LHCN-M2 (cell line): Measurements from ENCODE around the gene C4BPB.

DNA sequence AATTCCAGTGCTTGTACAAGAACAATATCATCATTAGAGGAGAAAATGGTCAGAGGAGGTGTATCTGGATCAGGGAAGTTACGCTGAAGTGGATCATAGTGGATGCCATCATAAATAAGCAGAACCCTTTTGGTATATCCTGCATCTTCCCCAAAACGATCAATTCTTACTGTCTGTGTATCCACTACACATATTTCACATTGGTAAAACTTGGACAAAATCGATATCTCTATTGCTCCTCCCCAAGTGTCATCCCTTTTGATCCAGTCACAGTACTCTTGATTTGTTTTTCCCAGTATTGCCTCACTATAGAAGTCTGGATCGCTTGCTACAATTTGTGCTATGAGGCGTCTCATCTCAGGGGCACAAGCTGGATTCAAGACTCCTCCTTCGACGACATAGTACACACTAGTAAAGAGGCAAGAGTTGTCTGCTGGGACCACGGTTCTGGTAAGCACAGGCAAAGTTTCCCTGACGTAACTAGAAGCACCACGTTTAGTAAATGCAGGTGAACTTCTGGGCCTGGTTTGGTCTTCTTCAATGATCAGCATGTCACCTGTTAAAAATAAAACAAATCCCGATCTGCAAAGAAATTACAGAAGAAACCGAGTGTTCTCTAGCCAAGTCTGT is 1.7 kb downstream of the YOD1 start:
- RAMPAGE, long total RNA: no peak

- RAMPAGE, long total RNA: no peak
Observed at GRCh38 chr1:207071257-207071732, 17.4 kb upstream of the C4BPB start.

DNA sequence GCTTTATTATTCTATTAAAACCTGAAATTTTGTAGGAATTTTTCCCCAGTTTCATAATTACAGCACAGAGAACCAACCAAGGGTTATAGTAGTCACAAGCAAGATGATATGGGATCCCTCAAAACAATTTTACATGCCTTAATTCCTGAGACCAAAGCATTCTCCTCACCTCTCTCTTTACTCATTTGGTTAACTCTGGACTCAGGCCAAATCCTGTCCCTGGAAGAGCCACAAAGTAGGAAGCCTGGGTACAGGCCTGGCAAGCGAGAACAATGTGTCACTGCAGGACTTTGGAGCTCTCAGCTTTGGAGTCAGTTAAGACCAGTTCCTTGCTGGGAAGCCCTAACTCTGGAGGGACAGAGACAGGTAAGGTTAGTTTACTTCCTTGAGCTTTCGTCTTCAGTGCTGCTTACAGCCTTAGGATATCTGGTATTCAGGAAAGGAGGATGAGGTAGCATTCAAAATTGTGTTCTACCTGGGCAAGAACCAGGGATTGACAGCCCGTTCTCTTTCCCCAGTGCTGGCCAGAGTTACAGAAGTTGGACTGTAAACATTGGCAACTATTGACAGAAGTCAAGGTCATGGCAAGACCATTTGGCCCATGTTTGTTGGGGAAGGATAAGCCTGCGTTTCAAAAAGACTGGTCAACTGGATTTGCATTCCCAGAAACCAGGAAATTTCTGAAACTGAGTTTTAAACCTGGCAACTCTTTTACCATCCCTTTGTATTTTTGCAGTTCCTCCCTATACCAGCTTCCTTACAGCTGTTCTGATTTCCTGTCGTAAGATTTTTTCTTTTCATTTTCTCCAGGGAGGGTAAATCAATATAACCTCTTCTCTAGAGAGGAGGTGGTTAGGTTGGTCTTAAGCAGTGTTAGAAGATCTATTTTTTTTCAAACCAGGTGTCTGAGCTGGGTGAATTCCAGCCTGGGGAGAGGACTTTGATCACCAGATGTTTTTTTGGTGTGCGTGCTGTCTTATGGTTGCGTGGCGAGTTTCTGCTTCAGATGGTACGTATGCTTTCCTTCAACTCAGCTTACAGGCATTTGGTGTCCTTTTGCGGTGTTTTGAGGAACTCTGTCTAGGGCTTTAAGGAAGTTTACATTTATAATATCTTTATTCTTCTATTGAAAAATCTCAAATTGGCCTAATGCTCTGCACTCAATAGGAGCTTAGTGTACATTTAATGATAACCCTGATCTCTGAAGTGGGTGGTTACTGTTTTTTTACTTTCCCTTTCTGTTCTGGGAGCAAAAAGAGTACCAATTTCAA is at the start of gene C4BPB:
TSS of gene C4BPB (plus strand) at position 280 of the 1,271 bp plus-strand sequence.
- RAMPAGE, long total RNA: no peak

- RAMPAGE, long total RNA: no peak
Observed at GRCh38 chr1:207218974-207219570, 102.4 kb upstream of the CD55 start.

DNA sequence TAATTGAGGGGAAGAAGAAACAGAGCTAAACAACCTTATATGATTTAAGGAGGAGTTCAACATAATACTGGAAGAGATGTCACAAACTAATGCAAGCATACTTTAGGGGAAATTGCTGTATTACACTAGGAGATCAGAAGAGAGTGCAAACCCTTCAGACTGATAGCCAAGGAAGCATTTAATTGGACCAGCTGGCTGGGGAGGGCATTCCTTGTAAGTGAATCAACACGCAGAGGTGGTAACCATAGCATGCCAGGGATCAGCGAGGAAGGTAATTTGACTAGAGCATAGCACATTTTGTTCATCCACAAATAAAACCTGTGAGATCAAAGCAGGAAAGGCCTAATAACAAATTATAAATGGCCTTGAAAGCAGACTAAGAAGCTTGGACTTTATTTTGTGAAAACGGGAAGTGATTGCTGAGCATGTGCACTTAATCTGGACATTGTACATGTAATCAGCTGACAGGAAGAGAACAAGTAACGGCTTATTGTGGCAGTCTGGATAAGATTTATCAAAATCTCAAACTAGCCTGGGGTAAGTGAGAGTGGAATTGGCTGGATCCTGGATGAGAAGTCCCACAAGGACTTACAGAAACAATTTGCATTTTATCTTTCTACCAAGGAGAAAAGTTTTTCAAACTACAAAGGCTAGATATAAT is 11.7 kb upstream of the CD55 start:
- RAMPAGE, long total RNA: no peak

GRCh38 chr1:207737791-207738502 is 13.9 kb upstream of the CD46 start:
- RAMPAGE, long total RNA: no peak

DNA sequence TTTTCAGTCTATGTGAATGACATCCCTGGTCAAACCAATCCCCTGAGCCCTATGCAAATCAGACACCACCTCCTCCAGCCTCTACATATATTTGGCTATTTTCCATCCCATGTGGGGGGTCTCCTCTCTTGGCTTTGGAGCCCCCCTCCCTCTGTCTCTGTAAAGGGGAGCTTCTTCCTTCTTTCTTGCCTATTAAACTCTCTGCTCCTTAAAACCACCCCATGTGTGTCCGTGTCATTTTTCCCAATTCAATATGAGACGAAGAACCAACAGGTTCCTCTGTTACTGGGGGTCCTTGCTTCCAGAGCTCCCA is 11.0 kb upstream of the CD46 start:
- RAMPAGE, long total RNA: no peak

GRCh38 chr1:207752214-207753039 is 573 bp downstream of the CD46 start:
- RAMPAGE, long total RNA: no peak

DNA sequence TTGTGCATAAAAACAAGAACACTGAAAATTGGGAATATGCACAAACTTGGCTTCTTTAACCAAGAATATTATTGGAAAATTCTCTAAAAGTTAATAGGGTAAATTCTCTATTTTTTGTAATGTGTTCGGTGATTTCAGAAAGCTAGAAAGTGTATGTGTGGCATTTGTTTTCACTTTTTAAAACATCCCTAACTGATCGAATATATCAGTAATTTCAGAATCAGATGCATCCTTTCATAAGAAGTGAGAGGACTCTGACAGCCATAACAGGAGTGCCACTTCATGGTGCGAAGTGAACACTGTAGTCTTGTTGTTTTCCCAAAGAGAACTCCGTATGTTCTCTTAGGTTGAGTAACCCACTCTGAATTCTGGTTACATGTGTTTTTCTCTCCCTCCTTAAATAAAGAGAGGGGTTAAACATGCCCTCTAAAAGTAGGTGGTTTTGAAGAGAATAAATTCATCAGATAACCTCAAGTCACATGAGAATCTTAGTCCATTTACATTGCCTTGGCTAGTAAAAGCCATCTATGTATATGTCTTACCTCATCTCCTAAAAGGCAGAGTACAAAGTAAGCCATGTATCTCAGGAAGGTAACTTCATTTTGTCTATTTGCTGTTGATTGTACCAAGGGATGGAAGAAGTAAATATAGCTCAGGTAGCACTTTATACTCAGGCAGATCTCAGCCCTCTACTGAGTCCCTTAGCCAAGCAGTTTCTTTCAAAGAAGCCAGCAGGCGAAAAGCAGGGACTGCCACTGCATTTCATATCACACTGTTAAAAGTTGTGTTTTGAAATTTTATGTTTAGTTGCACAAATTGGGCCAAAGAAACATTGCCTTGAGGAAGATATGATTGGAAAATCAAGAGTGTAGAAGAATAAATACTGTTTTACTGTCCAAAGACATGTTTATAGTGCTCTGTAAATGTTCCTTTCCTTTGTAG is 42.5 kb downstream of the CD46 start:
- RAMPAGE, long total RNA: no peak

DNA sequence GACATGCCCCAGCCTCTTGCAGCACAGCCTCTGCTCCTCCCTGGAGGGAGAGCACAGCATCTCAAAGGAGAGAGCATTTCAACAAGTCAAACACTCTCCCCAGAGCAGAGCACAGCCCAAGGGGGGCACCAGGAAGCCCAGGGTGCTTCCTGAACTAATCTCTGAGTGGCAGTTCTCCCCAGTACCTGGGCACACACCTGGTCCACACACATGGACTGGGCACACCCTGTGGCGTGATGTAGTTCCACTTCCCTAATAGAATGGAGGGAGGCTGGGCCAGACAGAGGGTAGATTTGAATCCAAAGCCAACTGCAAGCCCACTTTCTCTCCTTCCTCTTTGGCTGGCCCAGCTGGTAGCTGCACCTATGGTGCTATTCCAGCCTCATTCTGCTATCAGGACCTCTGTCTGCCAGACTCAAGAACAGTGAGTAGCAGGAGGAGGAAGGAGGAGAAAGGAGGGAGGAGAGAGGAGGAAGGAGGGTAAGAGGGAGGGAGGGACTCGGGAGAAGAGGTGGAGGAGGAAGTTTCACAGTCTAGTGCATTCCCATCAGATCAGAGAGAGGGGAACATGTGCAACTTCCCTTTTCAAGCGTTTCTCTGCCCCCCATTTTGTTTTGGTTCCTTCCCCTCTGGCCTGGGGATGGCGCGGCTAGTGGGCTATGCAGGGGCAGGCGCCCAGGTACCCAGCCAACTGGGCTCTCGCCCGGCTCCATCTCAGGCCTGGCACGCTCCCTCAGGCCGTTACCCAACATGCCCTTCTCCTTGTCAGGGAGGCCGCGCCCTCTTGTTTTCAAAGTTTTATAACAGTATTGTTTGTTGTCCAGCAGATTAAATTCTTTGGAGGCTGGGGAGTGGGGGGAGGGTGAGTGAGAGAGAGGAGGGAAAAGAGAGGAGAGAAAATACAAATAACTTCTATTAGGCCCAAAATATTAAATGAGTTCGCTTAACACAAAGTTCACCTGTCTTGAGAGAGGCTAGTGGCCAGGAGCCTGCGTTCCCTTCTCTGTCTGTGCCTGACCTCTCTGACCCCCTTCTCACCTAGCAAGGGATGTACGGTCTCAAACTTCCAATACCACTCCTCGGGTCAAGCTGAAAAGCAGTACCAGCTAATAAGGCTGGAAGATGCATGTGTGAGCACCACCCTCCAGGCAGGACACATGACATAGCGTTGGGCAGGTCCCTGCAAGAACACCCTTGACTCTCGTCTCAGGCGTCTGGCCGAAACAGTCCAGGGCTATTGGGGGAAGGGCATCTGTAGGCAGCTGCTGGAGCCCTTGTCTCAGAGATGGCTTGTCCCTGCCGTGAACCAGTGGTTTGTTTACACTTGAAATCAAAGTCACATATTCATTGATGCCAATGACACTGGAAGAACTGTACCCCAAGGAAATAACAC is 56.0 kb downstream of the CD46 start:
- RAMPAGE, long total RNA: no peak

DNA sequence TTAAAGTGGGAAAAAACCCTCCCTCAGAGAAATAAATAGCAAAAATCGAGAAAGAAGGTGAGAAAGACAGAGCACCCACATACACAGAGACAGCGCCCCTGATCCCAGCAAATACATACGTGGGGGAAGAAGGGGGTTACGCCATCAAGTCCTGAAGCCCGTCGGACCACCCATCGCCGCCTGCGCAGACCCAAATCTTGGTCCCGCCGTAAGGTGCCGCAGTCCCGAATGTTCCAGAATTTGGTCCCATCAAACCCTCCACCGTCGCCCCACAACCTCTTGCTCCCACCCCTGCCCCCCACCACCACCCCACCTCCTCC is 71.6 kb downstream of the CD46 start:
- RAMPAGE, long total RNA: no peak

DNA sequence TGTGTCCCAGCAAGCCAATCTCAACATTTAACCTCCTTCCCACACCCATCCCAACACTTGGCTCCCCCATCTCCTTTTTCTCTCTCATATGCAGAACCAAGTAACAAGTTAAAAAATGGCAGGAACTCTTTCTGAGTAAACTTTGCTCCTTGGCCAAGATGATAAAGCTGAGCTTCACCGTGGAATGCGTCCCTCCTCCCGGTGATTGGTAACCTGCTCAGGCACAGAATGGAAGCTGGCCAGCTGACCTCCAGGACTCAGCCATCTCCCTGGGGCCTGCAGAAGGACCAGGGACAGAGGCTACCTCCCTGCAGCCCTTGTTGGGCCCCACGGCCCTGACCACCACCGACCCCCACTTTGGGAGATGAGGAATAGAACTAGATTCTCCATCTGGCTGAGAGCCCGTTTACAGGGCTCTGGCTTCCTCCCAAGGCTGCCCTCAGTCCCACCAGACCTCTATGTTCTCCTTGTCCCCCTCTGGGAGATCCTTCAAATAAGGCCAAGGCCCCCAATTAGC is 74.3 kb downstream of the CD34 start:
- RAMPAGE, long total RNA: no peak

- RAMPAGE, long total RNA: no peak
Observed at GRCh38 chr1:207844997-207845606, 65.8 kb downstream of the CD34 start.

DNA sequence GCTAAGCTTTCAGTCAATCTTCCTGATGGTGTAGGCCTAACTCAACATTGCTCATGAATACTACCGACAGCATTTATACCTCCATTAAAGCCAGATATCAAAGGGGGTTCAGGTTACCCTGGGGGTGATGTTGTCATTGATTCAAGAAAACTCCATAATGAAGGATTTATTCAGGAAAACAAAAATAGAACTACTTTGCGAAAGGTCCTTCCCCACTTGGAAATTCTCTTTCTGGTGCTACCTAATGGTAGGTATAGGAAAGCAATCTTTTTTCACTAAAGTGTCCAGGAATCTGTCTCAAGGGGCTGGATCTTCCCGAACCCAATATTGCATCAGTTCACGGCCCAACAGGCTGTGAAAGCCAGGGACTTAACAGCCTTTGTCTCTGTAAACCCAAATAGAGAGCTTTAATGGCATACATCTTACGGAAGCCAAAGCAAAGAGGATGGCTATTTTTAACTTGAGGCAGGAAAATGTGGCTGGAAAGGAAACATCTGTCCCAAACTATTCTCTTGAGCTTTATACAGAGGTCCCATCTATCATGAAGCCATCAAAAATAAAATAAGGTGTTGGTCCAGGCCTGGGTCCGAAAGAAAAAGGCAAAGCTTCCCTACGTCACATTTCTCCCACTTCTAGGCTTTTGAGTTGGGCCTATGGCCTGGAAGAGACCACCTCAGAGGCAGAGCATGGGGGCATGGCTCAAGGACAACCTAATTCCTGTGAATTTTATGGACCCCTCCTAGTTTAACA is 7.6 kb upstream of the CD34 start:
- RAMPAGE, long total RNA: no peak

- RAMPAGE, long total RNA: no peak
Observed at GRCh38 chr1:207925073-207925755, 14.3 kb upstream of the CD34 start.

DNA sequence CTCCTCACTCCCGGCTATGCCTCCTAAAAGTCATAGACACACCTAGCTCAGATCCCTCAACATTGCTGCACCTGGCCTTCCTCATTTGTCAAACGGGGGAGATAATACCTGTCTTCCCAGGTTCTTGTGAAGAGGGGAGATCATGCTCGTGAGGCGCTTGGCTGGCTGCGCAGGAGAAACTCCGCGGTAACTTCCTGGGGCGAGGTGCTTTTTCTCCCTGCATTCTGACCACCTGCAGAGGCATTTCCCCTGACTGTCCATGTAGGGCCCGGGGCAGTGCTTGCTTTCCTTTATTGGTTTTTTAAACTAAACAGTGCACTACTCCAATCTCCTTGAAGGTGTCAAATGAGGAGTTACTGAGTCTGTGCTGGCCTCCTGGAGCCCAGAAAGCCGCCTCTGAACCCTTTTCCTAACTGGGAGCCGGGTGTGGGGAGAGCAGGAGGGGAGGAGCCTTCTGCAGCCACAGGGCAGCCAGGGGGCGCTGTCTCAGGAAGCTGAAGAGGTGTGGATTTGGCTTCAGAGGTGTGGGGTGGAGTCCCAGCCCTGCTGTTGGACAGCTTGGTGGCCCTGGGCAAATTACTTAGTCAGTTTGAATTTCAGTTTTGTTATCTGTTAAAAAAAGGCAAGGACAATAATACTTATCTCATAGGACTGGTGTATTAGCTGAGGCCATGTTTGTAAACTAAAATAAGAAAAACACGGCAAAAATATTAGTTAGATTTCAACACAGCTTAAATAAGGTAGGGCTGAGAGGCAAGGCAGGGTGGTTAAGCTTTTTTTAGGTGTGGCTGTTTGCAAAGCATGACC is 112.1 kb downstream of the PLXNA2 start:
- RAMPAGE, long total RNA: no peak

DNA sequence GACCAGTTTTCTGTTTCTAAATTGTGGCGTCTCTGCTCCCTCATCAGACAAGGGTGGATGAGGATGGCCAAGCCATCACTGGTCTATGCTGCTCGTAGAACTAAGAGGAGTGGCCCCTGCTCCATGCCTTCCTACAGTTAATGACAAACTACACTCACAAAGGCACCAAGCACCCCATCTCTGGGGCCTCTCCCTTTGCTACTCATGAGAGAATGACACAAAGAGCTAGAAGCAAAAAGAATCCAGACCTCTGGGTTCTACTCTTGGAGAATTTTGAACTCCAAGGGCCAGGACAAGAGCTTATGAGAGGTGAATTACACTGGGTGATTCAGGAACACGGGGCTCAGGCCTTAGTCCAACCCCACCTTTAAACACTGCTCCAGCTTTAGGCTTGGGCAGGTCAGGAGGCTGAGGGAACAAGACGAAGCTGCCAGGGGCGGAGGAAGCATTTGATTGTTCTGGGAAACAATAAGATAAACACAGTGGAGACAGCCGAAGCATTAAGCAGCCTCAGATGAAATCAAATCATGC is 93.5 kb downstream of the PLXNA2 start:
- RAMPAGE, long total RNA: no peak

- RAMPAGE, long total RNA: no peak
Observed at GRCh38 chr1:208158201-208158730, 85.9 kb downstream of the PLXNA2 start.

GRCh38 chr1:208204091-208204920 is 39.9 kb downstream of the PLXNA2 start:
- RAMPAGE, long total RNA: no peak

DNA sequence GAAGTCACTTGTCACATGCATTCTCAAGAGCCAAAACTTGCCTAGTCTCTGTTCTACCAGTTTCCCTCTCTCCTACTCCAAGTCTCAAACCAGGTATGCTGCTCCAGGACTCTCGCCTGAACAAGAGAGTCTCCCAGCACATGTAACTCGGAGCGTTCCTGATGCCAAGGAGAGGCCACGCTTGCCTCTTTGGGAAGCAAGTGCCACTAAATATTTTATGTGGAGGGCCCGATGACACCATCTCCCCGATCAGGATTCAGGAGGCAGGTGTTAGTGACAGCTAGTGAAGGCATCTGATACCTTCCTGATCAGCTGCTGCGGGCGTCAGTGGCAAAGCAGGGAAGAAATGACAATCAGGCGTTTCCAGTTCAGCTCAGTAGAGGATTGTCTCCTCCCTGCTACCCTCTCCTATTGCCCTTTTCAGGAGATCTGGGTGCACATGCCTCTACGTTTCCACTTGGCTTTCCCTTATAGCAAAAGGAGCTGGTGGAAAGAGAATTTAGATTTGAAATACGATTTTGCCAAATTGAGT is 21.8 kb downstream of the PLXNA2 start:
- RAMPAGE, long total RNA: no peak